Colon Carcinoma Metastatic in the Lung (tissue), 2 donors: ENCODE results near the gene CCNJ.

GRCh38 chr10:95408893-95409542 lies 118.2 kb upstream of the PDLIM1 start:
- PRO-cap, 2 experiments: peak in 1 of 2 experiments; most common plus-strand start chr10:95409315 (in 1)

- PRO-cap, 2 experiments: no peak in any of the 2 experiments
Observed at GRCh38 chr10:95415542-95416347, 124.9 kb upstream of the PDLIM1 start.

DNA sequence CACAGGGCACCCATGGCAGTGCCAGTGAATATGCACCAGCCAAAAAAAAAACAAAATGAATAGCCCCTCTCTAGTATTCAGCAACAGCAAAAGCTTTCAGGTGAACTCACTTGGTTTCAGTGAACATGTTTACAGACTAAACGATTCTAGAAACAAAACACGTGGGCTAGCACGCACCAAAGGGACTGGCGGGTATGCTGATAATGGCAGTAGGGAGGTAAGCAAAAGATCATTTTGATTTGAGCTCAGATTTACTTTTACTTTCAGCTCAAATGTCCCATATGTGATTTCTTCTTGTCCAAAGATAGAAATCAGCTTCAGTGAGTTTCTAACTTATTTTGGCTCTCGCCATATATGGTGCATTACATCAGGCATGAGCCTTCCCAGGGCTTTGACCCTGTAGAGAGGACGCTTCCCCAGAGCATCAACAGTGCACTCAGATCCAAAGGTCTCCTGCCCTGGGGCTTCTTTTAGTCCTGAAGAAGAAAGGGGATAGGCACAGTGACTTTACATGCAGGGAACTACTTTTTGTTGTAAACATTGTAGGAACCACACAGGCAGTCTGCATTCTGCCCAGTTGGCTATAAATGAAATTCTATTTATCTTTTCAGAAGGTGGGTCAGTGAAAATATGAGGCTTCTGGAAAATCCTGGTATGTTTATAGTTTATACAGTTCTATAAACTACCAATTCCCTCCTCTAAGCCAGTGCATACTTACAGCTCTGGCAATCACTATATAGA lies 128.6 kb upstream of the PDLIM1 start:
- PRO-cap, 2 experiments: no peak in any of the 2 experiments

- PRO-cap, 2 experiments: no peak in any of the 2 experiments
Observed at GRCh38 chr10:95437532-95438143, 123.5 kb downstream of the SORBS1 start.

DNA sequence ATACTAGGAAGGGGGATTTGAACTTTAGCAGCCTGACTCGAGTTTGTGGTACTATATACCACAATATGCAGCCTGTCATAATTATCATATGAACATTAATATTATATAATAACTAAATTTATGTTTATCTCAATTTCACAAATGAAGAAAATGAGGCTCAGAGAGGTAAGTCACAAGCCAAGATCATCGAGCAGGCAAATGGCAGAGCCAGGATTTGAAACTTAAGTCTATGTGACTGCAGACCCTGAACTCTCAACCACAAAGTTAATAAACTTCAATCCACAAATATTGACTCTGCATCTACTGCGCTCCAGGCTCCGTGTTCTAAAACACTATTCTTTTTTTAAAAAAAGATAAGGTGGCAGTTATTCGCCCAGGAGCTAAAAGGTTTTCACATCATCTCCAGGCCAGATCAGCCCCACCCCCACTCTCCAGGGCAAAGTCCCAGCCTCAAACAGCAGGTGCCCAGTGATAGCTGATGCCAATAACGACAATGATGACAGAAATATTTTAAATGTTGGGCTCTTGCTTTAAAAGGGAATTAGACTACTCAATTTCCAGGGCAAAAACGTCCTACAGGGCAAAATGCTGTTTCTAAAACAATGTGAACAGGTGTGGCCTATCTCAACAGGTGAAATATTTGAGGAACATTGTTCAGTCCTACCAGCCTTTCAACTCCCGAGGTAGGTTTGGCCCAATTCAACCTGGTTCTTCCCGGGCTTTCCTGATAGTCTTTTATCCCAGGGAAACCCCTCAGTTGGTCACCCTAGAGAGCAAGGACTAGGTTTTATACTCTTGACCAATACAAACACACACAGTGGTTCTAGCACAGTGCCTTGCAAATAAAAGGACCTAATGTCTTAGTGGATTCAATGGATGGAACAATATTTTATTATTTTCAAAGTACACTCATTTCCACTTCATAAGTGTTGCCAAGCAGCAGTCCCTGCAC lies 85.2 kb downstream of the SORBS1 start:
- PRO-cap, 2 experiments: peak in 2 of 2 experiments; most common plus-strand start position 468 of the sequence (in 1); most common minus-strand start position 199 of the sequence (in 2)

DNA sequence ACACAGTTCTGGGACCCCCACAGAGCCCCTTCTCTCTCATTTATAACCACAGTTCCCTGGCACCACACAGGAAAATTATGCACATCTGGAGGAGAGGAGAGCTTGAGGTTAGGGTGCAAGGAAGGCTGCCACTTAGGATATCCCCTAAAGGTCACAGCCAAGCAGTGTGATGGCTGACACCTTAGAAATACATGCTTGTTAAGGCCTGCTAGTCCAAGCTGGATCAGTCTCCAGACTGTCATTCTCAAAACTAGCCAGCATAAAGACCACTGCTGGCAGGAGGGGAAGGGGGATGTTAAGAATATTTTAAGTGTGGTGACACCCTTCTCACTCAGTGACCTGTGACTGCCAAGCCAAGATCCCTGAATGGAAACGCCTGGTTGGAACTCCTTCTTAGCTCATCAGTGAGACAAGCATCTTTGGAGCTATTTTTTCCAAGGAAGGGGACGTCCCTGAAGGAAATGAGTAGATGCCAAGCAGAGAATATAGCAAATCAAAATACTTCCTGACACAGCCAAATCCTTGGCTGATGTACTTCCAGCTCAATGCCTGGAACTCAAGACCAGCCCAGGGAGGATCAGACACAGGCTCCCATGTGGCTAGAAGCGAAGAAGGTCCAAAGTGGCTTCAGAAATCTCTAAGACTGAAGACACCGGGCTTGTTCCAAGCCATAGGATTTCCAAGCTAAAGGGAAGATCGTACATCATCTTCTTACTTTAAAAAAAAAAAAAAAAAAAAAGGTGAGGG lies 82.3 kb downstream of the SORBS1 start:
- PRO-cap, 2 experiments: peak in 1 of 2 experiments; most common plus-strand start position 559 of the sequence (in 1)

GRCh38 chr10:95495517-95496106 lies 65.6 kb downstream of the SORBS1 start:
- PRO-cap, 2 experiments: no peak in any of the 2 experiments

- PRO-cap, 2 experiments: no peak in any of the 2 experiments
Observed at GRCh38 chr10:95500501-95501394, 60.4 kb downstream of the SORBS1 start.

DNA sequence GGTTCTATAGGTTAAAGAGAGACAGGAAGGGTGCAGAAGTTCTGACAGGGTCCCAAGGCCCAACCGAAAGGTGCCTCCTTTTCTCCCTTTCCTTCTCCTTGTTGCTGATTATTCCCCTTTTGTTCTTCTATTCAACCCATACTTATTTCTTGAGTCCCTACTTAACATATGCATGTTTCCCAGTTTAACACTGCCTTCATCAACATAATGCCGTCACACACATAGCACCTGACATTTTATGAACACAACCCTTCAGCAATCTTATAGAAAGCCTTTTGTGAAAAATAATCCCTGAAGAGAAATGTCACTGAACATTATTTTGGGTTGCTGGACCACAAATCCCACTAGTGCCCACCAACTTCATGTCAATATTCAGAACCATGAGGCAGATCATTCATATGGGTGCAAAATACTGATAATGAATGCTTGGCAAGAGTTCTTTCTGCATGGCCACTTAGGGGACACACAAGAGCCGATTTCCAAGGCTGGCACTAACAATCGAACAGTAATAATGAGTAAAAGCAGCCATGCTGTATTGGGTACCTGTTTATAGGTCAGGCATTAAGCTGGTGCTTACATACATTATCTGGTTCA lies 38.9 kb downstream of the SORBS1 start:
- PRO-cap, 2 experiments: no peak in any of the 2 experiments

- PRO-cap, 2 experiments: no peak in any of the 2 experiments
Observed at GRCh38 chr10:95534675-95535260, 26.4 kb downstream of the SORBS1 start.

- PRO-cap, 2 experiments: no peak in any of the 2 experiments
Observed at GRCh38 chr10:95761533-95762269, 5.7 kb downstream of the ENTPD1 start.

DNA sequence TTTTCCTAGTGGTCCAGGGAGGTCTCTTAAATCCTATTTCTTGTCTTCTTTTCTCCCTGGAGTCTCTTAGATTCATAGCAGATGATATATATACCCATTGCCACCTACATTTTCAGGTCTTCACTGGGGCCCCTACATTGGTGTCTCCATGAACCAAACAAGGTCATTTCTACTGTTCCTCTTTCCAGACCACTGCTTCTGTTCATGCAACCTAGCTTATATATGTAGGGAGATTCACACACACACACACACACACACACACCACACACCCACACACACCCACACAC lies 70.1 kb upstream of the CC2D2B start:
- PRO-cap, 2 experiments: peak in 1 of 2 experiments; most common minus-strand start position 194 of the sequence (in 1)

- PRO-cap, 2 experiments: peak in 2 of 2 experiments; most common plus-strand start chr10:96043583 (in 2); most common minus-strand start chr10:96043448 (in 2)
Observed at GRCh38 chr10:96043264-96043753, at the start of gene CCNJ. CCNJ (plus strand) TSS chr10:96043583.

DNA sequence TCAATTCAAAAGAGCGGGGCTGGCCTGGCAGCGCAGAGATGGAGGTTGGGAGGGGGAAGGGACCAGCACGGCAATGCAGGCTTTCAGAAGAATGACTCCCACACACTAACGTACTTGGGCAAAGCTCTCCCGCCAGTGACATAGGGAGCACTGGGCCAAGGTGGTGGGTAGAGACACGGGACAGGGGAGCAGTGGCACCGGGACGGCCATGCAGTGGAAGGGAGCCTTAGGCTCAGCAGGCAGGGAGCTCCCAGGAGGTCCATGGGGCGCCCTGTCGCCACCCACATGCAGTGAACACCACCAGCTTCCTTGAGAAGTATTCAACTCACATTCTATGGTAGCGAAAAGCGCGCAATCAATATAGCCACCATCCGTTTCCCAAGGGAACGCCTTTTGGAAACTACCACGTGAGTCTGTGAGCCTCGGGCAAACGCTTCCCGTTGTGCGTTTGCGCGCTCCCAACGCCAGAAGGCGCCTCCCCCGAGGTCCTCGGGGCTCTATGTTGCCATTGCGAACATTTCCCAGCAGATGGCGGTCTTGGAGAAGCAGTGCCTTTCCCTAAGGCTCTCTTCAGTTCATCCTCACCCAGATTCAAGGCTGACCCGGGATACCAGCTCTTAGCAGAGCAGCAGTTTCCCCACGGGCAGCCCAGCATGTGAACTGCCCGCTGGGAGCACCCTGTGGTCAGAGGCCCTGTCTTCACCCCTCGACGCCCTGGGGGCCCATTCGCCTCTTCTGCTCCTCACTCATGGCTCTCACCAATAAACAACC lies 16.4 kb upstream of the OPALIN start:
- PRO-cap, 2 experiments: no peak in any of the 2 experiments

DNA sequence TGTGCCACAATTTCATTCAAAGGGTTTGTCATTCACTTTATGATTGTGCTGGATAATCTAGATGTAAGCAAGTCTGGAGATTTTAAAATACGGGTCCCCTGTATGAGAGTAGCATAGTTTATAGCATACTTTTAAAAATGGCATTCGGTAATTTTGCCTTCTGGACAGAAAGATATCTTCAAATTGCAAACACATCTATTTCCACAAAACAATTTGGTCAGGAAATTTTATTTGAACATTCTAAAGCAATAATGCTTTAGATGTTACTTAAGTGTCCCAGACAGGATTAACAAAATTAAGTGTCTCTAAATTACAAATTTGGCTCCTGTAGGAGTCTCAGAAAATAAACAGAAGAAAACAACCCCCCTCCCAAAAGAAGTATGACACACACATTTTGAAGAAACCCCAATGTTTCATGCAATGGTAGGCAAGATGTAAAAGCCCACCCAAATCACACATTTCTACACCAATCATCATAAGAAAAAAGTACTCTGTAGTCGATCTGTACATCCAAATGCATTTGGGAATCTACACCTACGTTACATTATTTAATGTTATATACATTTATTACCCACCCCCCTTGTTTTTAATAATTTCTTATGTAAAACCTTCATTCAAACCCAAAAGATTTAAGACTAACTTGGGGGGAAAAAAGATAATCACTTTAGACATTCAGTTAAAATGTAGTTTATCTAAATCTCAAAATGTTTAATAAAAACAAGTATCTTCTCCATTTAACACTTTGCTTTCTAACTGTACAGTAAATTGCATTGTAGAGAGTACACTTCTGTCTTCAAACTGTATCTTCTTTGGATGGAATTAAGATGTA lies 7.3 kb upstream of the TLL2 start:
- PRO-cap, 2 experiments: no peak in any of the 2 experiments

DNA sequence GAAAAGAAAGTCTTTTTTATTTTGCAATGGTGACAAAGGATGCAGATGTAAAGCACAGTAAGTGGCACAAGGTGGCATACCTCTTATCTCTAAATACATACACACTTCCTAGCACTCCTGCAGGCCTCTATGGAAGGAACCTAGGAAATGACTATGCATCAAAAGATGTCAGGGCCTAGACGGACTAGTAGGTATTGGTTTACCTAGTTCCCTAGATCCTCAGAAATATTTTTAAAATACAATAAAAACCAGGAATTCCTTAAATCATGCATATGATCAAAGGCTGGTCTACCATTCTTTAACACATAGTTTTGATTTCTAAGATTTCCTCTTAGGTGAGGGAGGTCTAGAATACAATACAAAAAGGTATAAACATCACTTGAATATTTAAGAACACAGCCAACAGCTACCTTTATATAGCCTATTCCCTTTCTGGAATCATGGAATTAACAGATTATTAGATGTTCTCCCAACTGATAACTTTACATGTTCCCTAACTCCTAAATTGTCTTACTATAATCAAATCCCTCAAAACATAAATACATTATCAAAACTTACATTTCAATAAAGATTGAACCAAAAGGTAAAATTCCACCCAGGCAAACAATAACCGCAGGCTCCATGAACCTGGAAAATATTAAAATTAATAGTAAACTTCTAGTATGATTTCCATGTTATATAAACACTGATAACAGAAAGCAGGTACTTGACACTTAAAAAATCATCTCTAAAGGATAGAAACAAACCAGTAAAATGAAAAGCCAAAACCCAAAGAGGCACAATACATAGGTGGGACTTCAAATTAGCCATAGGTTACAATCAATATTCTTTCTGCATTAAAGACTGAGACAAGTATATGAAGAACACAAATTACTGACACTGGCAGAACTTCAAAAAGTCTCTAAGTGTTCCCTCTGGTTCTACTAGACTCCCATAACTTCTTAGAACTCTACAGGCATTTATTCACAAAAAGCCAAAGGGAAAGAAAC lies 16.6 kb upstream of the TLL2 start:
- PRO-cap, 2 experiments: no peak in any of the 2 experiments

DNA sequence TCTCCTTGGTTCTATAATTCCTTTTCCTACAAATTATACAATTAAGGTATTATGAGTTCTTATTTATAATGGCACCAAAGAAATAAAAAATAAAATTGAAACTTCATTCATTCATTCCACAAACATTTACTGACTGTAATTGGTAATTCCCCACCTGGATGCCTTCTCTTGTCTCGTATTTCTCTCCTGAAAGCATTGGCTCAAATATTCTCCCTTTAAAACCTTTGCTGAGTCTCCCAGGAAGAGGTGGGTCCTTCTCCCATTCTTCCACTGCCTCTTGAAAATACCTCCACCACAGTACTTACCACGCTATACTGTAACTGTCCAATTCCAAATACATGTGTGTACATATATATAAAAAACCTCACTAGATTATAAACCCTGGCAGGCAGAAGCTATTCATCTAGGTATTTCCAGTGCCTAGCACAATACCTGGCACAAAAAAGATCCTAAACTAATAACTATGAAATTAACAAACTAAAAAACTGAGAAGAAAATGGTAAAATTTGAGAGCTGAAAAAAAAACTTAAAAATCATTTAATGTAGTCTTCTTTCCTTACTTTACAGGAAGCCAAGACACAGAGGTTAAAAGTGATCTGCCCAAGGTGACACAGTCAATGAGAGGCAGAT lies 17.4 kb upstream of the TLL2 start:
- PRO-cap, 2 experiments: no peak in any of the 2 experiments

- PRO-cap, 2 experiments: no peak in any of the 2 experiments
Observed at GRCh38 chr10:96567432-96567905, 19.3 kb downstream of the TM9SF3 start.

DNA sequence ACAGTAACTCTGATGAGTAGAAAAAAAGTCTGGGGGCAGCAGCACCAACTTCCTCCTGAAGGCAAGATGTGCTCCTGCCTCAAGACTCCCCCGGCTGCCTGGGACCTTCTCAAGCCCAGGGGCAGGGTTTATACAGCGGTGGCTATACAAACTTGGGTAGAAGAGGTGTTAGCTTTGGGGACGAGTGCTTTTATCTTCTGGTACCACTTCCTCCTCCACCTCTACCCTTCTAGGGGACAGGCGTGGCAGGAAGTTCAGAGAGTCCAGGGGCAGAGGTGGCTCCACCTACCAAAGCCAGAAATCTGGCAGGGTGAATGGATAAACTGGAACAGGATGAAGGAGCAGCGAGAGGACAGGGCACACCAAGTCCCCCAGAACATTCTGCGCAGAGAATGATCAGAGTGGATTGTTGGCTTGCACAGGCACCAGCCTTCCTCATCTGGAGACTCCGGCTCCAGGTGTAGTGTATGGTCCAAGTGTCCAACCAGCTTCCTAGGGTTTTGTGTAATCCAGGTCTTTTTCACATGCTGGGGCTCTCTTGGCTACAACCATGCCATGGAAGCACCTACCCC lies 24.0 kb upstream of the TM9SF3 start:
- PRO-cap, 2 experiments: peak in 2 of 2 experiments; most common plus-strand start position 326 of the sequence (in 2); most common minus-strand start position 213 of the sequence (in 1)

DNA sequence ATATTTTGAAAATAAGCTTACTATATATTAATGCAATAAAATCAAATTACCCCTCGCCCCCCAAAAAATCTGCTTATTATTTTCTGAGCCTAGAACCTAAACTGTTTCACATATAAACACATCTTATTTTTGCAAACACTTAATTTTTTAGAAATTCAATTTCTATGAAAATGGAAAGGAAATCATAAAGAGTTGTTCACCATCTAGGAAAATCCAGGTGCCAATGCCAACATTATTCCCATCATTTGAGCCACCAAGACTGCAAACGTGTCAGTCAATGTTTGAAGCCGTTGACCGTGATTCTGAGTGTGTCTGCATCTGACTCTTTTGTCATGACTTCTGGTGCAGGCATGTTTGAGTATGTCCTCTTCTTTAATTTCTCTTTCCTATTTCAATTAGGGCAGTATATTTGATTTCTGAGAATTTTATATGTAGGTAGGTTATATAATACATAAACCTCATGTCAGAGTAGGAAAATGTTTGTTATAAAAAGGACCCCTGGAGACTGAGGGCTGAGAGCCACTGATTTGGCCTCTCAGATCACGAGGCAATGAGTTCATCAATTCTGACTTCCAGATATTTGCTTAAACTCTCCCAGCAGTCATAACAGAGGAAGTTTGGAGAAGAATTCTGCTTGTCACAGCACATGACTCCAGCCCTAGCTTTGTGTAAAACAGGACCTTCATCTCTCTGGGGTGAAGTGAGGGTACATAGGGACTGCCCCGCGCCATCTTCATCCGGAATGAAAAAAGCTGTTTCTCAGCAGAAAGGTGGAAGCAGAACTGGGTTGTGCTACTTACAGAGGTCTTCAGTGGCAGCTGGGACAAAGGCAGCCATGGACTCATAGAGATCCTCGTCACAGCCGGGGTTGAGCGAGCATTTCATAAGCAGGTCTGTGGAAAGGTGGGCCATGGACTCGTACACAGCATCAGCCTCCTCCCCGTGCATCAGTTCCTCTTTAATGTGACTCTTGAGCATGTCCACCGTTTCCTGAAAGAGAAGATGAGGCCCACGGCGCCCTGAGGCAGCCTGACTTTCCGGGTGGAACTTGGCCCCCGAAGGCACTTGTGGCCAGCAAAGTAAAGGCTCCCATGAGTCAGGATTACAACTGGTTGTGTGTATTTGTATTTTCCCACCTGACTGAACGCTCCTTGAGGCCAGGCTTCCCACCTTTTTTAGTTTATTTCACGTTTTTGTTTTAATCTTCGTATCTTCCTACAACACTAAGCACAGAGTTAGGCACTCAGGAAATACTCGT lies 58.3 kb upstream of the TM9SF3 start:
- PRO-cap, 2 experiments: no peak in any of the 2 experiments